GM23248 (cell line): ENCODE results near the gene ZC3H12A.

DNA sequence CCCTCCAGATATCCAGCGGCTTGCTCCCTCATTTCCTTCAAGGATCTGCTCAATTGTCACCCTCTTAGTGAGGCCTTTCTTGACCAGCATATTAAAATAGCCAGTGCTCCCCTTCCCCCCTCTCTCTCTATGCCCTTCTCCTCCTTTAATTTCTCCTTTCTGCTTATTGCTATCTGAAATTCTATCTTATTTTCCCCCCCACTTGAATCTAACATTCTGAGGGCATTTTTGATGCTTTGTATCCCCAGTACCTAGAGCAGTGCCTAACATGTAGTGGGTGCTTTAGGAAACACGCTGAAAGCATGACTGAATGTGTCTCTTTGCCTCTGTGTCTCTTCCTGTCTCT, 8.7 kb upstream of the MRPS15 start:
- RAMPAGE, long total RNA, result no peak

- RAMPAGE, long total RNA, result no peak
Measured at GRCh38 chr1:36486247-36486567, 3.5 kb upstream of the CSF3R start.

- RAMPAGE, long total RNA, result no peak
Measured at GRCh38 chr1:37129360-37129716, 95.0 kb upstream of the GRIK3 start.

- RAMPAGE, long total RNA, result no peak
Measured at GRCh38 chr1:37471713-37472027, 2.7 kb upstream of the ZC3H12A start.

GRCh38 chr1:37474465-37475568, at the start of gene ZC3H12A:
ZC3H12A (plus strand) TSS chr1:37474580.
- RAMPAGE, long total RNA, result no peak

GRCh38 chr1:37479558-37479912, 5.2 kb downstream of the ZC3H12A start:
- RAMPAGE, long total RNA, result no peak

GRCh38 chr1:37484416-37485093, 10.2 kb downstream of the ZC3H12A start:
- RAMPAGE, long total RNA, result no peak

- RAMPAGE, long total RNA, result no peak
Measured at GRCh38 chr1:37497979-37498238, 16.7 kb downstream of the MEAF6 start.

GRCh38 chr1:37518742-37519333, 4.3 kb upstream of the MEAF6 start:
- RAMPAGE, long total RNA, result no peak

DNA sequence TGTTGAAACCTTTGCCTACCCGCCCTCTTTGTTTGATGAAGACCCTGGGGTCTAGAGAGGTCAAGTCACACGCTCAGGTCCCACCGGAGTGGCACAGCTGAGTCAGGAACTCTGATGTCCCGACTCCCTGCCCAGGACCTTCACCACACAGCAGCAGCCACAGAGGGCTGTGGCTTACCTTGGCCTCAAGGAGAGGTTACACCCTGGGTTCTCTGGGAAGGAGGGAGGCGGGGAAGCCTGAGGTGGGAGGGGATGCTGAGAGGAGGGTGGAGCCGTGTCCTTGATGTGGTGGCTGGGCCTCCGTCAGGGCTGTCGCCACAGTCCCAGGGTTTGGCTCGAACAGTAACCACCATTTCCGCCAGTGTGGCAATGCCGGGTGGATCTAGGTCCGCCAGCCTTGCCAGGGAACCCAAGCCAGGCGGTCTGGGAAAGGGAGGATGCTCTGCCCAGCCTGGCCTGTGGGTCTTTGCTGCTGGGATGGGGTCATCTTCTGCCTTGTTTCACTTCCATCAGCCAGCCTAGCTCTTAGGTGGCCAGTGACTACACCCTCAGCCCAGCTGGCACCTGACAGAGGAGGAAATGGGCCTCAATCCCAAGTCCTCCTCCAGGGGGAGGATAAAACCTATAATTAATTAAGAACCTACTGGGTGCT, 16.4 kb downstream of the C1orf109 start:
- RAMPAGE, long total RNA, result no peak

GRCh38 chr1:37735034-37735646, 29.8 kb downstream of the EPHA10 start:
- RAMPAGE, long total RNA, result no peak

- RAMPAGE, long total RNA, result no peak
Measured at GRCh38 chr1:37794370-37795308, 992 bp downstream of the MANEAL start.

GRCh38 chr1:37893585-37894053, 34.2 kb upstream of the MTF1 start:
- RAMPAGE, long total RNA, result no peak

DNA sequence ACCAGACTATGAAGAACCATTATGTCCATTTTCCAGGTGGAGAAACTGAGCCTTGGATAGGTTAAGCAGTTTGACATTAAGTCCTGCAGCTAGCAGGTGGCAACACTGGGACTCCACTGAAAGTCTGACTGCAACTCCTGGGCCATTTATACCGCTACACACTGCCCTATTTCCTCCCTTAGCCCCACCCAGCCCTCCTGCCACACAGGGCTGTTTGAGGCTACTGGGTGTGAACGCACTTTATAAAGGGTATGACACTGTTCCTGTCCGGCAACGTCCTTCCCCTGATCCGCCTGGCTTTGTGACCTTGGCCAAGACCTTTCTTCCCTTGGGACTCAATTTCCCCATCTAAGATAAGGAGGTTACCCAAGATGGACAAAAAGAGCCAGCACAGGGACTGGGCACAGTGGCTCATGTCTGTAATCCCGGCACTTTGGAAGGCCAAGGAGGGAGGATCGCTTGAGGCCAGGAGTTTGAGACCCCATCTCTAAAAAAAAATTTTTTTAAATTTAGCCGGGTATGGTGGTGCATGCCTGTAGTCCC, 646 bp upstream of the INPP5B start:
- RAMPAGE, long total RNA, result no peak

- RAMPAGE, long total RNA, result no peak
Measured at GRCh38 chr1:37978389-37979720, 11.0 kb downstream of the SF3A3 start.

DNA sequence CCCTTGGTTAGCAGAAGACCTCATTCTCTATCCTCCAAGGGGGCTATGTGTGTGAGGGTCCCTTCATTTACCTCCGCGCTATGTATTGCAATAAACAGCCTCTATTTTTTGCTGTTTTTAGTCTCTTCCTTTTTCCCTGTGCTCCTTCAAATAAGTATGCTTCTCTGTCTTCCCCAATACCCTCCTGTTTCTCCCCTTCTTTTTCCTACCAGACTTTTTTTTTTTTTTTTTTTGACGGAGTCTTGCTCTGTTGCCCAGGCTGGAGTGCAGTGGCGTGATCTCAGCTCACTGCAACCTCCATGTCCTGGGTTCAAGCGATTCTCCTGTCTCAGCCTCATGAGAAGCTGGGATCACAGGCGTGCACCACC, 4.1 kb downstream of the SF3A3 start:
- RAMPAGE, long total RNA, result no peak

DNA sequence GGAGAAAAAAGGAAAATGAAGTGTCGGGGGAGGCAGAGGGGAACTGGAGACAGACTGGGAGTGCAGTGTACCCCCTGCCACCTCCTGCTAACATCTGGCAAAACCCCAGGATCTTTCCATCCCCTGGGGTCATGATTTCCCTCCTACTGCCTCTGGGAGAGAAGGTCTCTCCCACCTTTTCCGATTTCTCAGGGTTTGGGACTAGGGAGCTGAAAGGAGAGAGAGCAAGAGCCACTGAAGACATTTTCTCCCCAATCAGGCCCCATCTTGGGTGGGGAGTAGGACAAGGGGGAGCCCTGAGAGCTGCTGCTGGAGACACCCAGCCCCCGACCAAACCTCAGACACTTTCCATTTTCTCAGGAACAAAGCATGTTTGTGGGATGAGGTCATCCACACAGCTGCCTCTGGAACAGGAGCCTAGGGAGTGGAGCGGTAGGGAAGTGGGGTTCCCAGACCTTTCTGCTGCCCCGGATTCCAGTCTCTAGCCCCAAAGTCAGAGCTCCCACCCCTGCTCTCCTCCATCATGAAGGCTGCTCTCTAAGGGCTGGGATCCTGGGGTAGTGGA, 5.0 kb downstream of the FHL3 start:
- RAMPAGE, long total RNA, result no peak

GRCh38 chr1:38008844-38009701, 3.5 kb upstream of the UTP11 start:
- RAMPAGE, long total RNA, result no peak

DNA sequence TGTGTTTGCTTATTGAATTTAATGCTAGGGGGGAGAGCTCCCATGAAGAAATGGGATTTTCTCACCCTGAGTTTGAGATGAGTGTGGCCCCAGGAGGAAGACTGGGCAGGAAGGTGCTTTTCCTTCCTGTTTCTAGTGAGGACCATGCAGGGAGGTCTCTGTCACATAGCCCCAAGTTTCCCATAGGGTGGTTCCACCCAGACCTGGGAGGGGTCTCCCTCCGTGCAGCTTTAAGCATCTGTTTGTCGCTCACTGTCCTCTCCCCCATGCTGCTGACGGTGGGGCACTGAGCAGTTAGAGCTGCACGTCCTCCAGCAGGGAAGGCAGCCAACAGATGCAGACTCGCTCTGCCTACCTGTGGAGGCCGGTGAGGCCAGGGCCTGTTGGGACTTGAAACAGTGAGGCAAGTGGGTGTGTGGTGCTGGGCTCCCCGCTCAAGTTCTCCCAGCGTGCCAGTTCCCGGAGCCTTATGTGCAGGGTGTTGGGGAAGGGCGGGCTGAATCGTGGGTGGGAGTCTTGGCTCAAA, 14.4 kb downstream of the UTP11 start:
- RAMPAGE, long total RNA, result no peak

DNA sequence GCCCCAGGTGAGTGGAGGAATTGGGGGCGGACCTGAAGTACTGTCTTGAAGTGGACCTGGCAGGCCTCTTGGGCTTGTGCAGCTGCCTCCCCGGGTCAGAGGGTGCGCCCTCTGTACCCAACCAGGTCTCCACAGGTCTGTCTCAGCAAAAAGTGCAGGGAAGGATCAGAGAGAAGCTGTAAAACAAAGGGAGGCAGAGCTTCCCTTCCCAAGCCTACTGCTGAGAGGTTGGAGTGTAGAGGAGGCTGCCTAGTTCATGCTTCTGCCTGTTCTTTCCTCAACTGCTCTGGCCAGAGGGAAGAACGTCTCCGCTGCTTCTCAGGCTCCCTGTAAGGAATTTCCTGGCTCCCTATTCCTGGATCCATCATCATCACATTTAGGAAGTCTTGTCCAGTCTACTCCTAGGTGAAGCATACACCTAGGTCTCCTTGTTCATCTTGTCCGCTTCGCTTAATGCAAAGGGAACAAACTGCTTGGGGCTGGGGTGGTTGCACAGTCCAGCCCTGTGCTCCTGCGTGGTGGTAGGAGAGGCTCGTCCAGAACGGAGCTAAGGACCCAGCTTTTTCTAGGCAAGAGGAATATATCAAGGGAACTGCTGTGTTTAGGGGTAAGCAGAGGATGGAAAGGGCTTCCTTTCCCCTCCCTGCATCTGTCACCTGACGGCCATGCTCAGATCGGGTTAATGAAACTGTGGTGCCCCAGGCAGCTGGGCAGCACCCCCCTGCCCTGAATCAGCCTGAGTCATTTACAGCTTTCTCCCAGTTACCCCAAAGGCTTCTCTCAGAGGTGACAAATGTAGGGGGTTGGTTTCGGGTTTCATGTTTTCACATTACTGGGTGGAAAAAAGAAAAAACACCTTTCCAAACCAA, 15.1 kb downstream of the UTP11 start:
- RAMPAGE, long total RNA, result no peak